Metastatic Liver Carcinoma in the Adrenal Gland (tissue), 2 donors: Measurements from ENCODE around the gene ECT2.

GRCh38 chr3:171746674-171746992 lies 63.6 kb downstream of the PLD1 start:
- PRO-cap, 2 experiments: no peak in any of the 2 experiments

GRCh38 chr3:171768851-171769783 lies 41.2 kb downstream of the PLD1 start:
- PRO-cap, 2 experiments: no peak in any of the 2 experiments

- PRO-cap, 2 experiments: no peak in any of the 2 experiments
Measured at GRCh38 chr3:171960860-171961405, 78.4 kb upstream of the FNDC3B start.

GRCh38 chr3:172090174-172090647 lies 50.8 kb downstream of the FNDC3B start:
- PRO-cap, 2 experiments: no peak in any of the 2 experiments

- PRO-cap, 2 experiments: no peak in any of the 2 experiments
Measured at GRCh38 chr3:172104326-172105028, 65.1 kb downstream of the FNDC3B start.

DNA sequence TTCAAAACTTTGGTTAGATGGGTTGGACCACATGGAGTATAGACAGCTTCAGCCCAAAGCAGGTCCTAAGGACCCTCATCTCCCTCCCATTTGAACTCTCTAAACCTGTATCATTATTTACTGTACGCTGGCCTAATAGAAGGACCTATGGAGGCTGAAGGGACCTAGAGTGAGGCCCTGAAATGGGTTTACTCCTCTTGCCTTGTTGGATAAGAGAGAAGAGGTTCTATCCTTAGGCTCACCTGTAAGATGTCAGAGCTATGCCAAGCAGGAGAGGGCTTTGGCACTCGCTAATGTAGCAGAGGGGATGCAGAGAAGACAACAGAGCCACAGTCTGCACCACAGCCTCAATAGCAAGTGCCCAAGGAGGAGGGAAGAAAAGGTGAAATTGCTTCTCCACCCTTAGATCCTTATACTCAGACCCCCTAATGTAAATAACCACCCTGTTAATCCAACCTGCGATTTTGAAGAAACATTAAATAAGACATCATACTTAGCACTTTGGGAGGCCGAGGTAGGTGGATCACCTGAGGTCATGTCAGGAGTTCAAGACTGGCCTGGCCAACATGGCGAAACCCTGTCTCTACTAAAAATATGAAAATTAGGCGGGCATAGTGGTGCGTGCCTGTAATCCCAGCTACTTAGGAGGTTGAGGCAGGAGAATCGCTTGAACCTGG lies 71.1 kb downstream of the FNDC3B start:
- PRO-cap, 2 experiments: no peak in any of the 2 experiments

DNA sequence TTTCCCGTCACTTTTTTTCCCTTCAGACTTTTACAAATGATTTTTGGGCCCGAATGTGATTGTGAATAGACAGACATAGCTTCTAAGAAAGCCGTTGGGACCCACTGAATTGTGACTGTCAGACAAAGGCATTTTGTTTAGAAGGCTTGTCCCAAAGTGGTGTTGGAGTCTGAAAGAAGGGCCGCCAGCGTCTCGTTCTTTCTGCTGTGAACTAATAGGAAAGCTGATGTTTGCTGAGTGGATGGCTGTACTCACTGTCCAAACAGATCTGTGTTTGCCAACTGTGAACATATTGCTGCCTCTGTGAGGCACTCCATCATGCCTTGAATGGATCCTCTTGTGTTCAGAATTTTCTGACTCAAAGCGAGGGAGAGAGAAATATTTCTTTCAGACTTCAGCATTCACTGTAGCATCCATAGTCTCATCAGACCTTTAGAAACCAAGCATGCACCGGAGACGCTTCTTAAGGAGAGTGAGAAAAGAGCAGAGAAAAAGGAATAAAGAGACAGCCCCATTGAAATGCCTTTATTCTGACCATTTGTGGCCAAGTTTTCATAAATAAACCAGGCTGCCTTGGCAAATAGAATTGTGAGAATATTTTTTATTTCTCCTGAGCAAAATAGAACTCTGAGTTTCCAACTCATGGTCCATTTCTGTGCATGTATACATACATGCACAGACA lies 164.6 kb downstream of the FNDC3B start:
- PRO-cap, 2 experiments: peak in 1 of 2 experiments; most common minus-strand start position 213 of the sequence (in 1)

GRCh38 chr3:172351562-172352242 lies 96.6 kb downstream of the GHSR start:
- PRO-cap, 2 experiments: no peak in any of the 2 experiments

- PRO-cap, 2 experiments: no peak in any of the 2 experiments
Measured at GRCh38 chr3:172536332-172537033, 13.3 kb upstream of the TNFSF10 start.

DNA sequence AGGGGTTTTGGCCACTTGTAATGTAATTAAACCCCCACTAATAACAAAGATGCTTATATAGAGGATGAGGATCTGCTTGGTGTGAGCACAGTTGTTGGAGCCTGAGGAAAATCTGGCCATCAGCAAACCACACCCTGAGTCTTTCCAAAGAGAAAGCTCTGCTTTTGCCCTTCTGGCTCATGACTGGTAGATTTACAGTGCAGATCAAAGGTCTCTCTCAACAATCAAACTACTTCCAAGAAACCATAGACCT lies 78.3 kb upstream of the TNFSF10 start:
- PRO-cap, 2 experiments: no peak in any of the 2 experiments

DNA sequence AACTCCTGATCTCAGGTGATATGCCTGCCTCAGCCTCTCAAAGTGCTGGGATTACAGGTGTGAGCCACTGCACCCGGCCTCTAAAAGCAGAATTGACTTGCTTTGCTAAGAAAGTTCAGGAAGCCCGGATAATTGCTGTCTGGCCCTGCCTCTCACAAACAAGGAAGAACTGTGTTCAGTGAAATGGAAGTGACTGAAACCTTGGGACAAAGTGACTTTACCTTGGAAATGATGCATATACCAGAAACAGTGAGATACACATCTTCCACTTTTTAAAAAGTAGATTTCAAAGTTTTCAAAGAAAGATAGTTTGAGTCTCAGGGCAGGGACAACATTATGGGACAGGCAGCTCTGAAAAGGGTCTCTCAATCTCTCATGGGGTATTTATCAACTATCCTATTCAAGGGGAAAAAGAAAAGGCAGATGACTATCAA lies 12.7 kb downstream of the NCEH1 start:
- PRO-cap, 2 experiments: no peak in any of the 2 experiments

GRCh38 chr3:172750133-172751135 lies at the start of gene ECT2:
Gene ECT2, plus strand, starts transcription at chr3:172750726.
- PRO-cap, 2 experiments: peak in 2 of 2 experiments; most common plus-strand start chr3:172750756 (in 1); most common minus-strand start chr3:172750586 (in 1)

DNA sequence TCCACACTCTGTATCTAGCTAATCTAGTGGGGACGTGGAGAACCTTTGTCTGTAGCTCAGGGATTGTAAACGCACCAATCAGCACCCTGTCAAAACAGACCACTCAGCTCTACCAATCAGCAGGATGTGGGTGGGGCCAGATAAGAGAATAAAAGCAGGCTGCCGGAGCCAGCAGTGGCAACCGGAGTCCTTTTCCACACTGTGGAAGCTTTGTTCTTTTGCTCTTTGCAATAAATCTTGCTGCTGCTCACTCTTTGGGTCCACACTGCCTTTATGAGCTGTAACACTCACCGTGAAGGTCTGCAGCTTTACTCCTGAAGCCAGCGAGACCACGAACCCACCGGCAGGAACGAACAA lies 116.8 kb downstream of the ECT2 start:
- PRO-cap, 2 experiments: no peak in any of the 2 experiments

DNA sequence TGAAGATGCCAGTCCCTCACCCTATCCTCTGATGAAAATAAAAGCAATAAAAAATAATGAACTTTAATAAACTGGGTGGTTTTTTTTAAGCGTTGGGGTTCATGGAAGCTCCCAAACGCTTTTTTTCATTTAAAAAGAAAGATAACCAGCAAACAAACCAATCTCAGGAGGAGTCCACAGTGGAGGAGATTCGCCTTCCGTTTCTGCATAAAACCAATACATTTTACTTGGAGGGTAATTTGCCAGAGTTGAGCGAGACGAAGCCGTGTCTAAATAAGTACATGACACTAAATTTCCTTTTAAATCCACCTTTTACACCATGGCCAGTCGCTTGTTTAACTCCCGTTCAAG lies 549 bp upstream of the NLGN1 start:
- PRO-cap, 2 experiments: no peak in any of the 2 experiments

DNA sequence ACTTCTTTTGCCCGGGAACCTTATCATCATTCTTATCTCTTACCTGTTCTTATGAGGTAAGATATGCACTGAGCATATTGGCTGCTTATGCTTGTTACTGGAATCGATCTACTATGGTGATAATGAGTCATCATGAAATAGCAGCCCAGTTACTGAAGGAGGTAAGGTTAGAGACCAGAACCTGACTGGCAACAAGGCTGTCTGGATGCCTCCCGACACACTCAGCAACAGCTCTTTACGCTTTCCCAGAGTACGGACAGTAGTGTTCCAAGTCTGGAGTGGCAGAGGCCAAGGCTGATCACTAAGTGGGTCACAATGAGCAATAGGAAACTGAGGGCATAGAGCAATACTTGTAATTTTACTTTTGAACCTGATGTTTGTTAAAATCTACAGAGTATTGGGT lies 314.1 kb downstream of the NLGN1 start:
- PRO-cap, 2 experiments: no peak in any of the 2 experiments

DNA sequence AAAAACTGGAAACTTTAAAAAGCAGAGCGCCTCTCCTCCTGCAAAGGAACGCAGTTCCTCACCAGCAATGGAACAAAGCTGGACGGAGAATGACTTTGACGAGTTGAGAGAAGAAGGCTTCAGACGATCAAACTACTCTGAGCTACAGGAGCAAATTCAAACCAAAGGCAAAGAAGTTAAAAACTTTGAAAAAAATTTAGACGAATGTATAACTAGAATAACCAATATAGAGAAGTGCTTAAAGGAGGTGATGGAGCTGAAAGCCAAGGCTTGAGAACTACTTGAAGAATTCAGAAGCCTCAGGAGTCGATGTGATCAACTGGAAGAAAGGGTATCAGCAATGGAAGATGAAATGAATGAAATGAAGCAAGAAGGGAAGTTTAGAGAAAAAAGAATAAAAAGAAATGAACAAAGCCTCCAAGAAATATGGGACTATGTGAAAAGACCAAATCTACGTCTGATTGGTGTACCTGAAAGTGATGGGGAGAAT lies 252.9 kb upstream of the NAALADL2 start:
- PRO-cap, 2 experiments: no peak in any of the 2 experiments

DNA sequence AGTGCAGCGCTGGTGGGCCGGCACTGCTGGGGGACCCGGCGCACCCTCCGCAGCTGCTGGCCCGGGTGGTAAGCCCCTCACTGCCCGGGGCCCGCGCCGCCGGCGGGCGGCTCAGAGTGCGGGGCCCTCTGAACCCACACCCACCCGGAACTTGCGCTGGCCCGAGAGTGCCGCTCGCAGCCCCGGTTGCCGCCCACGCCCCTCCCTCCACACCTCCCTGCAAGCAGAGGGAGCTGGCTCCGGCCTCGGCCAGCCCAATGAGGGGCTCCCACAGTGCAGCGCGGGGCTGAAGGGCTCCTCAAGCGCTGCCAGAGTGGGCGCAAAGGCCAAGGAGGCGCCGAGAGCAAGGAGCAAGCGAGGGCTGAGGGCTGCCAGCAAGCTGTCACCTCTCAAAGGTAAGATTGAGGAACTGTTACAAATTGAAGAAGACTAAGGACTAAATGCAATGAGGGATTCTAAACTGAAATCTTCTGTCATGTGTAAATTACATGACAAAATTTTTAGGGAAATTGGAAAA lies 834.8 kb downstream of the TBL1XR1 start:
- PRO-cap, 2 experiments: no peak in any of the 2 experiments

GRCh38 chr3:176916708-176917306 lies 280.5 kb downstream of the TBL1XR1 start:
- PRO-cap, 2 experiments: no peak in any of the 2 experiments

DNA sequence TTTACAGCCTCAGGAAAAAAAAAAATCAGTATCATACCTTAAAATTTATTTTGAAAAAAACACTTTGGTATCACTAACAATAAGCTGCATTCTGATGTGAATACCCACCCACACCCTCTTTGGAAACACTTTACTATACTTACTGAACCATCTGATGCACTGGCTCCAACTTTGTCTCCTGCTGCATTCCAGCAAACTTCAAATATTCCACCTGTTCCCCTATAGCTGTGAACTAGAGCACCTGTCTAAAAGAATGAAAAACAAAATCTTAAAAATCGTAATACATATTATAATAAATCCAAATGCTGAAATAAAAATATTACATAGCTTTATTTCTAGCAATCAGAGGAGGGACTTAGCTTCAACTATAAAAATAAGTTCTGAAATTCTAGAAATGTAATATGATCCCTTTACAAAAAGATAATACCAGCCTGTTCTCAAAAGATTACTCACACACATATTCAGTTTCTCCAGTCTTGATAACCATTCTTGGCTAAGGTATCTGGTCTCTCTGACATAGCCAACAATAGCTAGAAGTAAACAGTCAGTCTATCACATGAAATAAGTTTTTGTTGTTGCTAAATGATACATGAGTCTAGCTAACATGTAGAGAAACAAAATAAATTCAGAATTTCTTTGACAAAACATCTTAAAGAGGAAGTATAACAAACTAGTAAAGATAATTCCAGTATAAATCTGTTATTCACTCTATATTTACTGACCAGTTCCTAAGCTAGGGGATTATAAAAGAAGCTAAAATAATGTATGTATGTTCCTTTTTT lies 170.9 kb downstream of the TBL1XR1 start:
- PRO-cap, 2 experiments: no peak in any of the 2 experiments

GRCh38 chr3:177056667-177057225 lies 140.5 kb downstream of the TBL1XR1 start:
- PRO-cap, 2 experiments: no peak in any of the 2 experiments